ENCODE measurements around the genes CHD2 and RGMA.

DNA sequence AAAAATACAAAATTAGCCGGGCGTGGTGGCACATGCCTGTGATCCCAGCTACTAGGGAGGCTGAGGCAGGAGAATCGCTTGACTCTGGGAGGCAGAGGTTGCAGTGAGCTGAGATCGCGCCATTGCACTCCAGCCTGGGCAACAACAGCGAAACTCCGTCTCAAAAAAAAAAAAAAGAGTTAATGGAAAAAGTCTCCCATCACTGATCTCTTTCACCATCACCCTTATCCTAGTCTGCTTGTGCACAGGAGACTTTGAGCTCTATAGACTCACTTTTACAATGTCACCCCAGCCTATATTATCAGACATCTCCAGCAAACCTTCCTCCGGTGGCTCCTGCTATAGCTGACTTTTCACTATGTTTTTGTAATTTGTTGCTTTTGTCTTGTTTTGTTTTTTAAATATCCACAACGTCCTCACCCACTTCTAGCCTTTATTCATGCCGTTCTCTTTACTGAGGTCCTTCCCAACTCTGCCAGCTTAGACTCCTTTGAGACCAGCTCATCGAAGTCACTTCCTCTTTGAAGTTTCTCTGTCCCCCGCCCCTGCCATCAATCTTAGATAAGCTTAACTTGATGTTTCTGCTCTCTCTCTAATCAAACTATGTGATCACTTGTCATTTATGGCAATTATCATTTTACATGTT lies 82.8 kb upstream of the CHD2 start:
- RAMPAGE, long total RNA, result no peak
- RRBS, result no CpG with 5 or more reads among the region's 12 CpGs

GRCh38 chr15:92895161-92895851 lies 4.8 kb upstream of the CHD2 start:
- RAMPAGE, long total RNA, result no peak

DNA sequence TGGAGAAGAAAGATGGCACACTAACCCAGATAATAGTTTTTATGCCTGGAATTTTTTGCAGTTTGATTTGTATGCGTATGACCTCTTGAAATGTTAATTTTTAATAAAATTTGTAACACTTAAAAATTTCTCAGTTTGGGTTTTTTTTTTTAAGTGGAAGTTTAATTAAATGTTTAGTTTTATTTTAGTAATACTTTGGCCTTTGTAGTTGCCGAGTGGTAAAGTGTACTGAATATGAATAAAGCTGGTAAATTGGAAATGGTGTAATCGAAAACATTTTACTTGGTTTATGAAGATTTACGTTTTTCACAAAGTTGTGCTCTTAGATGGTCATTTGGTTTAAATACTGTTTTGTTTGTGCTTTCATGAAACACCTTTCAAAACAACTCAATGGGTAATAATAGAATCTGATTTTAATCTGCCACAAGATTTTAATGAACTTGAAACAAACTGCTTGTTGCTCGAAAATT lies 2.1 kb upstream of the CHD2 start:
- RAMPAGE, long total RNA, result no peak
- RRBS, result no CpG with 5 or more reads among the region's 5 CpGs

DNA sequence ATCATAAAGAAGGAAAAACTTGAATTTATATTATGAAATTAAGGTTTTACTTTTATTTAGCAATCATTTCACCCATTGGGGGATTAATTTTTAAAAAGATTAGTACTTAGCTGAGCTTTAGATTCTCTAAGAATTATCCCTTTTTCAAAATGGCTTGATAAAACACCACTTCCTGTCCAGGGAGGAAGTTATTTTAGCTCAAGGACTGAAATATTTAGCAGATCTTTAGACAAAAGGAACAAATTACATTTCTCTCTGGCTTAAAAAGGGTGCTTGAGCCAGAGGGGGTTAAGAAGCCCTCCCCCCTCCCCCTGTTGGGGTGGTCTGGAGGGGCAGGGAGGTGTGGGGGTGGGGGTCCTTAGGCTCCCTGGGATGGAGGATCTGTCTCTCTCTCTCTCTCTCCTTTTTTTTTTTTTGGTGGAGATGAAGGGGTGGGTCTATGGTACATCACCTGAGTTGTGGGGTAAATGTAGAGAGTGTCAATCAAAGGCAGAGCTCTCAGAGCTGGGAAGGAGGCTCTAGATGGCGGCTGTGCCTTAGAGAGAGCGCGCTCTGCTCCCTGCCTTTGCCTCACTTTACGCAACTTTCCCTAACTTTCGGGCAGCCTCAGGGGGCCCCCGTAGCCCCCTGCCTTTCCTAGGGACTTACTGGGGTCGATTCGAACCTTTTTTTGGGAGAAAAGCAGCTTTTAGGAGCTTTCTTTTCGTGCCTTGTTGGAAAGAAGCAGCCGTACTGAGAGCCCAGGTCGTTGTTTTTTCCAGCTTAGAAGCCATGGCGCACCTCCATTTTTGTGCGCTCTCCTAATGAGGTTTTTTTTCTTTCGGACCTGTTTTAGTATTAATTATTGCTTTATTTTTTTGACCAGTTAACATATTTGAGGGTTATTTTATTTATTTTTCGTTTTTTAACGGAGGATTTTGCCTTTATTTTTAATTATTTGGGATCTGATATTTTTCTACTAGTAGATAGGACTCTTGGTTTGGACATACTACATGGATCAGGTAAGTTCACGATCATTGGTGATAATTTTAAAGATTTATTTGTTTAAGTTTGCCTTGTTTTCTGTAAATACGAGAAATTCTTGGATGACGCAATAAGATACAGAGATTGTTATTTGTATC lies at the start of gene CHD2:
Gene CHD2 (plus strand): TSS at position 501 of the 1,121 bp plus-strand sequence.
- RAMPAGE, long total RNA, result no peak
- RRBS, result no CpG with 5 or more reads among the region's 19 CpGs

GRCh38 chr15:92904942-92905935 lies 5.1 kb downstream of the CHD2 start:
- RAMPAGE, long total RNA, result no peak
- RRBS, result no CpG with 5 or more reads among the region's 14 CpGs

DNA sequence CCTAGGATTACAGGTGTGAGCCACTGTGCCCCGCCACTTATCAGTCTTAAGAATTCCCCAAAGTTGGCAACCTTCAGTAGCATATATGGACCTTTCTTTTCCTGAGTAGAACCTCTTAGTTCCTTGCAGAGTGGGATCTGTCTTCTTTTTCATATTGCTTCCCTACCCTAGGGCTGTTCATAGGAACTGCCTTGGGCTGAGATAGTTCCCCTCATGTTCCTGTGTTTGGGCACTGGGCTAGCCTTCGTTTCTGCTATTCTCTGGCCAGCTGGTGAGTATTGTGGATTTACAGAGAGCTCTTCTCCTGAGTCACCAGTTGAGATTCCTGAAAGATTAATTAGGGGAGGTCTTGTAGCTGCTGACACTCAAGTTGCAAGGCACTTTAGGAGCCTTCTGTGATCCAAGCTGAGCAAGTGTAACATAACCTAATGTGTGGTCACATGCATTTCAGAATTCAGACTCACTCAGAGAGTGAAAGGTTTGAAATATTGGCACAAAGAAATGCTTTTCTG lies 30.6 kb downstream of the CHD2 start:
- RAMPAGE, long total RNA, result no peak
- RRBS, result no CpG with 5 or more reads among the region's 2 CpGs

GRCh38 chr15:92934710-92935040 lies 34.6 kb downstream of the CHD2 start:
- RAMPAGE, long total RNA, result no peak
- RRBS, result no CpG with 5 or more reads among the region's 3 CpGs

DNA sequence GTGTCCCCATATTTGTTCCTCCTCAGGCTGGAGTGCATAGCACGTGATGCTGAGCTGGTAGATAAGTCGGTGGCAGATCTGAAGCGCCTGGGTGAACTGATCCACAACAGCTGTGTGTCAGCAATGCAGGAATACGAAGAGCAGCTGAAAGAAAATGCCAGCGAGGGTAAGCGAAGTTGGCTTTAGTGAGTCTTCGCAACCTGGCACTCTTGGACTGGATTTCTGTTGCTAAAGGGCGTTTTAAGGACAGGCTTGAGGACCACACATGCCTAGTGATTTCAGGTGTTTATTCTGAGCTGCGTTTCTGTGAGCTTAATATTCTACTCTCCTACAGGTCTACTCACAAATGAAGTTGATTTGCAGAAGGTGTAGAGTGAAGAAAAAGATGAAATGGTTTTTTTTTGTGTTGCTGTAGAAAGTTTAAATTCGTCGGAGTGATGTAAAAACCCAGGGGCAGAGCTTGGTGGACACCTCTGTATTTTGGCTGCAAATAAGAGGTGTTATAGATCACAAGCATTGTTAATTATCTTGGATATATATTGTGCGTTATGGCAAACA lies 92.8 kb downstream of the CHD2 start:
- RAMPAGE, long total RNA, result no peak
- RRBS, result no CpG with 5 or more reads among the region's 12 CpGs

- RAMPAGE, long total RNA, result no peak
- RRBS, result no CpG with 5 or more reads among the region's 10 CpGs
Measured at GRCh38 chr15:93016966-93017594, 71.9 kb downstream of the RGMA start.

- RAMPAGE, long total RNA, result no peak
- RRBS, result no CpG with 5 or more reads among the region's 1 CpG
Measured at GRCh38 chr15:93025366-93025941, 63.6 kb downstream of the RGMA start.

DNA sequence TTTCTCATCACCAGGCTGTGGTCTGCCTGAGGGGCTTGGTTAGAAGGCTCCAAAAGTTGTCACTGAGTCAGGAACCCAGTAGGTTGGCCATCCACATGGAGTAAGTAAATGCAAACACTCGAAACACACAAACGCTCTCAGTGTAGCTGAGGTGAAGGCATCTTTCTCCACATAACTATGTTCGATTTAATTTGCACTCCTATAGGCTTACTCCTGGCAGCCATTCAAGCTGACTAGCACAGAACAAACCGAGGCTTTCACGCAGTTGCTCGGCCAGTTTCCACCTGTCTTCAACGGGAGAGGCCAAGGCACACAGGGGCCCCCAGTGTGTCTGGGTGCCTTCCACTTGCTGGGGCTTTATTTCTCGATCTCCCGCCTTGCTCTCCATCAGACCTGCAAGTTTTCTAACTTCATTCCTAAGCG lies 18.9 kb downstream of the RGMA start:
- RAMPAGE, long total RNA, result no peak
- RRBS, result no CpG with 5 or more reads among the region's 10 CpGs

DNA sequence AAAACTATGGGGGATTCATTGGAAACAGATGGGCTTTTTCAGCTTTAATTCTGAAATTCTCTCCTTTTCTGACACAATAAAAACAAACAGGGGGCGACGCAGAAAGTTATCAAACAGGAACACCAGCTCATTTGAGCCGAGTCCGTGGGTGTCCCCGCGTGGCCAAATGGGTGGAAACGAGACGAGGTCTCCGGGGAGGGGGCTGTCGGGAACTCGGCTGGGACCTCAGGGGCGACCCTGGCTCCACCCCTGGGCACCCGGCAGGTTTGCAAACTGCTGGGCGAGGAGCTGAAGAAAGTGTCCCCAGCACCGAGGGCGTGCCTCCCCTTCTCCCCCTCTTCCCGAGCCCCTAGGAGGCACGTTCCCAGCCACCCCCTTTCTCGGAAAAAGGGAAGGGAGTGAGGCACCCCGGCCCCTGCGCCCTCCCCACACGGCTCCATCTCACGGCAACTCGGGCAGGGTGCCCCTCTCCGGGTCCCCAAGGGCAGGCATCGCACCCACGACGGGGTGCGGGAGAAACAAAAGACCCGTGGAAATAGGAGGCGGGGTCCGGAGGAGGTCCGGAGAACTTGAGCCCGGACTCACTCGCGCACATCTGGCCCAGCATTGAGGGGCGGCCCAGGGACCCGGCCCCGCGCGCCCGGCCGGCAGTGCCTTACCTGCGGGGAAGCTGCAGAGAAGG lies 16.6 kb downstream of the RGMA start:
- RAMPAGE, long total RNA, result no peak
- RRBS, result 2% methylated on average over 22 of the region's 44 CpGs

DNA sequence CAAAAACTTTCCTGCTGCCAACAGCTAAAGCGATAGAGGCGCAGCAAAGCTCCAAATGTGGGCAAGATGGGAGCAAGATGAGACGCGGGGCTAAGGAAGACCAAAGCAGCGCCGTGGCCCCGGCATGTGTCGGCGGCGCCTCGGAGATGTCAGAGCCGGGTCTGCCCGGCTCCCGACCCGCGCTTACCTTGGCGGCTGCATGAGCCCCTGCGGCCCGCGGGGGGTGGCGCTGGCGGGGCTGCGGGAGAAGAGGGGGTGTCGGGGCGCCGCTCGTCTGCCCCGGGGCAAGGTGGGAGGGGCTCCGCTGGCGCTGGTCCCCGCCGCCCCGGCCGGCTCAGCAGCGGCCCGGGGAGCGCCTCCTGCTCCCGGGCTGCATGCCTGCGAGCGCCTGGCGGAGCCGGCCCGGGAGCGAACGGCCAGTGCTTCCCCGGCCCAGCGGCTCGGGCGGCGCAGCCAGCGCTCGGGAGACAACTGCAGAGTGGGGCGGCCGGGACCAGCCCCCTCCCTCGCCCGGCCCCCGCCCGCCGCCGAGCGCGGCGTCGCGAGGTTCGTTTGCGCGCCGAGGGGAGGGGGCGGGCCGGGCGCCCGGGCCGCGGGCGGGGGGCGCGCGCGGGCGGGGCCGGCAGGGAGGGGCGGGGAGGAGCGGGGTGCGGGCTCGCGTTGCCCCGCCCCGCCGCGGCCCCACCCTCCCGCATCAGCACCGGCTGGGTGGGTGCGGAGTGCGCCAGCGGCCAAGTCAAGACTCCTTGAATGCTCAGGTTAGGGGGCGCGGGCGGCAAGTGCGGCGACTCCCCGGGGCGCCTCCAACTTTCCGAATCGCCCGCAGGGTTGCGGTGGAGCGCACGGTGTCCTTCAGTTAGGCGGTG lies at the start of gene RGMA:
Gene RGMA (minus strand): TSS at position 480 of the 866 bp plus-strand sequence.
- RAMPAGE, long total RNA, result no peak
- RRBS, result under 1% methylated on average over 54 of the region's 110 CpGs

DNA sequence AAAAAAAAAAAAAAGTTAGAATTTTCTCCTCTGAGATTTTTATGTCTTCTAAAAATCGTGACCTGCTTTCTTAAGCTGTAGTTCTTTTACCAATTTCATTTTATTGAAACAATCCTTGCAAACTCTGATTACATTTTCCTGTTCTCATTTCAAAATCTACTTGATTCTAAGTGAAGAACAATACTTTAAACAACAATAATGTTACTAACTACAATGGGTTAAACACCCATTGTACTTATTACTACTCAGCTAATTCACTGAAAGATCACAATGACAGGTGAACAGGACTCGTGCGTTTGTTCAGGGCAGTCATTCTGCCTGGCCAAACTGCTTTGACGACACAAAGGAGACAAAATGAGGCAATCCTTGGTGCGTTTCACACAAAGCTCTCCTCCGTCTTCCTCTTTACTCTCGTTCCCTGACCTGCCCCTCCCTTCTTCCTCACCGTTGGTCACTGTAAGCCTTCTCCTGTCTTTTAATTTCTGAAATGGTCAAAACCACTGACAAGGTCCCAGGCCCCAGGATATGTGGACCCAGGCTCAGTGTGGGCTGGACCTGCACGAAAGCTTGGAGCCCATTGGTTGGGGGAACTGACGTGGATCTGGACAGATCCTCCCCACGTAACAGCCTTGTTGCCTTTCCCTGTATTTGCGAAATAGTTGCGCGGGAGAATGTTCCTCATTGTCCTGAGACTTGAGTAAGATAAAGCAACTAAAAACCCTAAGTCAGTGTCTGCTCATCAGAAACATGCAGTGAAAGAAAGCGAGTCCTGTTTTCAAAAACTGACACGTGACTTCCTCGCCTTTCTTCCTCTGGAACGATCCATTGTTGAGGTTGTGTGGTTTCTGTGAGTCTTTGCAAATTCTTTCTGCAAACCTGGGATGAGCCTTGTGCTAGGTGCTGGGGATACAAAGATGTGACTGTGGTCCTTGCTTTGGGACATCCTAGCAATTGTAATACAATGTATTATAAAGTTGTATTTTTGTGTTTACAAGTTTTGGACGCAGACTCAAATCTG lies 147.1 kb upstream of the RGMA start:
- RAMPAGE, long total RNA, result no peak
- RRBS, result no CpG with 5 or more reads among the region's 19 CpGs

- RAMPAGE, long total RNA, result no peak
- RRBS, result no CpG with 5 or more reads among the region's 6 CpGs
Measured at GRCh38 chr15:93428202-93428758, 339.3 kb upstream of the RGMA start.

- RAMPAGE, long total RNA, result no peak
- RRBS, result no CpG with 5 or more reads among the region's 9 CpGs
Measured at GRCh38 chr15:94377528-94378139, 146.3 kb downstream of the MCTP2 start.

- RAMPAGE, long total RNA, result no peak
- RRBS, result no CpG with 5 or more reads among the region's 2 CpGs
Measured at GRCh38 chr15:95163020-95163219, 931.6 kb downstream of the MCTP2 start.

DNA sequence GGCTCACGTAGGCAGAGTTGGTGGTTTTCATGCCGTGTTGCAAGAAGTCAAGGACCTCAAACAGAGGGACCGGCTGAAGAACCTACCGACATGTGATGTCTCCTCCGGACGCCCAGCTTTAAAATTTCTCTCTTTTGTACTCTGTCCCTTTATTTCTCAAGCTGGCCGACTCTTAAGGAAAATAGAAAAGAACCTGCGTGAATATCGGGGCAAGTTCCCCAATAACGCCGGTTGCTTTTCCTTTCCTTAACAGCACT lies 964.5 kb downstream of the MCTP2 start:
- RAMPAGE, long total RNA, result no peak
- RRBS, result no CpG with 5 or more reads among the region's 11 CpGs

DNA sequence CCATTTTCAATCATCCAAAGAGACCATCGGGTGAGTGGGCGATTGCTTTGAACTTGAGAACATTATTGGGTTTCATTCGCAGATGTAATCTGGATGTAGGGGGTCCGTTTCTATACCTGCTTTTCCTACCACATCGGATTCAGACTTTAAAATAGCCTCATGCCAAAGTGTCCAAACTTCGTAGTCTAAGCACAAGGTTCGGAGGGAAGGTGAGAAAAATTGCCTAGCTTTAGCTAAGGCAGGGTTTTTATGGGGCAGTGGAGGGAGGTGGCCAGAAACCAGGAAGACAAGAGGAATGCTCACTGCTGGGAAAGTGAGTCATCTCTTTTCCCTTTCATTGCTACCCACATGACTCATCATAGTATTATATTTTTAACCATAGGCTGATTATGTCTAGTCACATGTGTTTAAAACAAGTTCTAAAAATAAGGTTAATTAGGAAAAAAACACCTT lies 773.1 kb upstream of the NR2F2 start:
- RAMPAGE, long total RNA, result no peak
- RRBS, result no CpG with 5 or more reads among the region's 7 CpGs

- RAMPAGE, long total RNA, result no peak
- RRBS, result no CpG with 5 or more reads among the region's 5 CpGs
Measured at GRCh38 chr15:96171737-96172349, 158.7 kb upstream of the NR2F2 start.

Measured in kidney epithelial cell (primary cell).